ENCODE measurements around a stretch of chr11.

DNA sequence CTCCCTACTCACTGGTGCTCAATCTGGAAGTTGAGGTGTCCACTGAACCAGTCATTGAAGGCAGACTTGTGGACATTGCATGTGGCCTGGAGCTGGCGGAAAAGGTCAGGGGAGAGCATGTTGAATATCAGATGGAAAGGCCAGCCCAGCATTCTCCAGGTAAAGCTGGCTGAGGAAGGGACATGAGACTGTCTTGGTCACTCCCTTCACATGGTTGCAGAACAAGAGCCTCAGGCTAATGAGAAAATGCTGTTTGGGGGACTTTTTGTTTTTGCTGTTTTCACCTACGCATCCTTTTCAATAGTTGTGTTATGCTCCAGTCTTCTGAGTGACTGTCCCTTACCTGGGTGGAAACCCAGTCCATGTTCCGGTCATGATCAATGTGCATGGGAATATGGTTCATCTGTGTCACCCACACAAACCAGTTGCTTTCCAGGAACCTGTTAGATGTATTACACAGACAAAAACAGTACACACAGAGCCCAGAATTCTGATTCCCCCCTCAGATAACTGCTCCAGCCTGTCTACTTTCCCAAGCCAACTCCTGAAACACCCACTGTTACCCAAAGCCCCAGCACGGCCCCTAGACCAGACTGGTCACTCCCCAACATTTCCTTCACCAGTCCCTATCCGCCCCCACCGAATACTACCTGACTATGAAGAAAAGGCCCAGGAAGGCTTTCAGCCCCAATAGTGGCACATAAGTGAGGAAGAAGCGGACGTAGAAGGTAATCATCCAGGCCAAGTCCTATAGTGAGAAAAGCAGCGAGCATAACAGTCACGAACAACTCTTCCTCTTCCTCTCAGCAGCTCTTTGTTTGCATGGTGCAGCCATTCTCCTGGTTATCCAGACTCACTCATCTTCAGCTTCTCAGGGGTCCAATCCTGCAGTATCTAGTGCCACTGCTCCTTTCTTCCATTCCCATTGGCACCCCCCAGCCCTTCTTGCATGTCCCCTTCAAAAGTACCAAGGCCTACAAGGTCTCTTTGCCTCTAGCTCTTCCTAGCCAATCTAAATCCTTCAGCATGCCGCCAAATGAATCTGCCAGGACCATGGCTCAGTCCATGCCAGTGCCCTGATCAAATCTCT, 10.7 kb downstream of the FEN1 start:
- RRBS: no CpG with 5 or more reads among the region's 11 CpGs

DNA sequence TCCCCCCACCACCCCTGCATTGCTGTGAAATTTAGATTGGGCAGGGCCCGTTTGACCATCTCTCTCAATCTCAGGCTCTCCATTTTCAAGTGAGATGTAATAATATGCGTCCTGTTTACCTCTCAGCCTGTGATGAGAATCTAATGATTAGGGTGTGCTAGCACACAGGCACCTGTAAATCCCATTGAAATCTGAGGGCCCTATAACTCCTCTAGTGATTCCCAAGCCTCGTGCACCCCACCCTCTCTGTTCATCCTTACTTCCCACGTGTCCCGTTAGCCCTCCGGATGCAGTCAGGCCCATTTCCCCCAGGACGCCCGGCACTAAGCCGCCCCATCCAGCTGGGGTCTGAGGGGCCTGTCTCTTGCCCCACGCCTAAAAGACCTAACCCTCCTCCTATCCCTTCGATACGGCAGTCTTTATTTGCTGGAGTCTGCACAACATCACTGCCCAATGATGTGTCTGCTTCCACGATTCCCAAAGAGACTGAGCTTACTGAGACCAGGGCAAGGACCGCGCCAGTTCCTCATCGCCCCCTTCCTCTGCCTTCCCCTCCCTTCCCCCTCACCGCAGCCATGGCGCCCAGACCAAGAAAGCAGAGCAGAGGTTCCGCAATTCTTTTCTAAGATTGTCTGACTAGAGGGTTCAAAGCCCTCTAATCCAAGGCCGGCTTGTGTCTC, 1.1 kb upstream of the FADS2 start:
- RRBS: no CpG with 5 or more reads among the region's 20 CpGs

DNA sequence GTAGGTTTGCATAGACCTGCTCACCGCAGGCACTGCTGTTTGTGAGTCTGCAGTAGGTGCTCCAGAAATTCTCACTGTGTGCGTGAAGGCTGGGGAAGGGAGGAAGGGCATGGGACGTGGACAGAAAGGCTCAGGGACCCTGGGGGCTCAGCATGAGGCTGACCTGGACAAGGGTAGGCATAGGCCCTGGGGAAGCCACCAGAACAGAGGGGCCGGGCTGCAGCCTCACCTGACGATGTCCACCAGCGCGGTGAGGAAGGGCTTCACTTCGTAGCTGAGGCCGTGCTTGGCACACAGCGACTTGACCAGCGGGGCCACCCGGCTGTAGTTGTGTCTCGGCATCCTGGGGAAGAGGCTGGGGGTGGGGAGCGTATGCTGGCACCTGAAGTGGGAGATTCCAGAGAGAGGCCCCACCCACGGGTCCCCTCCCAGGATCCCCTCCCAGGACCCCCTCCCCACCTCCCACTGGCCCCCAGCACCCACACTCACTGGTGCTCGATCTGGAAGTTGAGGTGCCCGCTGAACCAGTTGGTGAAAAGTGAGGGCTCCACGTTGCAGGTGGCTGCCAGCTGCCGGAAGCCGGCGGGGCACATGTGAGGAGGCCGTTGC, 15.6 kb downstream of the FADS3 start:
- RRBS: no CpG with 5 or more reads among the region's 22 CpGs

DNA sequence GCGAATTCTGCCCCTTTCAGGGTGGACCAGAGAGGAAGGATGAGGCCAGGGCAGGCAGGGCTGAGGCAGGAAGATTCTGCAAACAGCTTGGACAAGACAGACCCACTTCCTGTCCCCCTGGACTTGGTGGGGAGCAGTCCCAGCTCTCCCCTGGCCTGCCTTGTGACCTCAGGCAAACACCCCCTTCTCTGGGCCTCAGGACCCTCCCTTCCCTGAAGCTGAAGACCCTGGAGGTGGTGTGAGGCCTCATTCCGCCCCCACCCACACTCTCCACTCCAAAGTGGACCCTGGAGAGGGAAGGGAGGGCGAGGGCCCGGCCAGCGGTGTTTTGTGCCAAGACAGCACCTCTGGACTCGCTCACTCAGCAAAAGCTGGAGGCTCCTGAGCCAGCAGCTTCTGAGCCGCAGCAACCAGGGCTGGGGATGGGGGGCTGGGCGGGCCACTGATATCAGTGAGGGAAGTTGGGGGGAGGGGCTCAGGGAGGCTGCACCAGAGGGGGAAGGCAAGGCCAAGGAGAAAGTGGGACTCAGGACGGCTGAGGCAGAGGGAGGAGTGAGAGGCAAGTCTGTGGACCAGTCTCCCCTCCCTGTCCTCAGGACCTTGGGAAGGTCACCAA, 8.5 kb downstream of the RAB3IL1 start:
- RRBS: no CpG with 5 or more reads among the region's 9 CpGs

DNA sequence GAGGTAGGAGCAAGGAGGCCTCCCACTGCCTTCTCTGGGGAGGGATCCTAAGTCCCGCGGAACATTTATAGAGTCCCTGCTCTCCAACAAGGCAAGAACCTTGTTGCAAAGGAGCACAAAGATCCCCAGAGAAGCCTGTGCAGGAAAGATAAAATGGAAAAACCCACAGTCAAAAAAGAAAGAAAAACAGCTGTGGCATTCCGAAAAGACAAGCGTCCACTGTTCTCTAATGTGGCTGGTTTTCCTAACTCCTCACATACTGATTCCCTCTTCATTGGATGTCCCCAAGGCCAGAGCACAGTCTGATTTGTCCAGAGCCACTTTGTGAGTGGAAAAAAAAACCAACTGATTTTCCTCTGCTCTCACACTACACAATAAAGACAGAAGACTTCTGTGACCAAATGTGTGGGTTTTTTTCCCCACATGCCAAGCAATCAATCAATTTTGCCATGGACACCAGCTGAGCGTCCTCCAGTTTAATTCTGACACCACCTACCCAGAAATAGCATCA, 62.0 kb upstream of the INCENP start:
- RRBS: no CpG with 5 or more reads among the region's 5 CpGs

GRCh38 chr11:62146450-62146951, 22.7 kb downstream of the INCENP start:
- RRBS: no CpG with 5 or more reads among the region's 34 CpGs

DNA sequence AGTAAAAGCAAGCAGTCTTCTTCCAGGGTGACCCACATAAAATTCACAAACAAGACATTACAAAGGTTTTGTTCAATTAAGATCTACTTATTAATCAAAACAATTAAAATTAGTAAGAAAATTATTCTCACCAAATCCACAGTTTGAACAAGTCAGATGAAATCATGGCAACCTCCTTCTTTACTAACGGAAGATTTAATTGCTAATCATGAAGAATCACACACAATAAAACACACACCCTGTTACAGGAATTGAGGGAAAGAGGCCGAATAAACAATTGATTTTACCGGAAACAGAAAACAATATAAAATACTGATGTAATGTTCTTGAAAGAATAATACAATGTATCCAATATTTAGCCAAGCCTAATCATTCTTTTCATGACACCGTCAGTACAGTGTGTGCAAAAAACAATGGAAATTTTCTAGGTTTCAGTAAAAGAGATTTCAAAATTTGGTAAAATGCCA, 23.4 kb downstream of the ASRGL1 start:
- RRBS: no CpG with 5 or more reads among the region's 4 CpGs

- RRBS: no CpG with 5 or more reads among the region's 11 CpGs
These were observed 43.3 kb downstream of the SCGB1A1 start for GRCh38 chr11:62462099-62462660.

DNA sequence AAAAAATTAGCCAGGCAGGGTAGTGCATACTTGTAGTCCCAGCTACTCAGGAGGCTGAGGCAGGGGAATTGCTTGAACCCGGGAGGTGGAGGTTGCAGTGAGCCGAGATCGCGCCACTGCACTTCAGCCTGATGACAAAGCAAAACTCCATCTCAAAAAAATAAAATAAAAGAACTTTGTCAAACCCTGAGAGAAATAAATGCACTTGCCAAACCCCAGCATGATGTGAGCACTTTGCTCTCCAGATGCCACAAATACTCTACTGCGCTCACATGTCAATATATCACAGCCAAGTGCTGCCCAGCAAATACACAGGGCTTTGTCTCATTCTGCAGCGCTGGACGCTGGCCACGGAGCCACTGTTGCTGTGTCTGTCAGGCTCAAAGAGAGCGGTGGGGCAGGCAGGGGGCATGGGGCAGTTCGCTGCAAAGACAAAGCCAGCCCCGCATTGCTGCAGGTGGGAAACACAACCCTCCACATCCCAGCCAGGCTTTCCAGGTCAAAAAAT, 45.1 kb downstream of the AHNAK start:
- RRBS: no CpG with 5 or more reads among the region's 11 CpGs

GRCh38 chr11:62515895-62516753, 30.5 kb downstream of the AHNAK start:
- RRBS: no CpG with 5 or more reads among the region's 10 CpGs

GRCh38 chr11:62519584-62519988, 27.0 kb downstream of the AHNAK start:
- RRBS: no CpG with 5 or more reads among the region's 8 CpGs

GRCh38 chr11:62539071-62539675, 7.4 kb downstream of the AHNAK start:
- RRBS: no CpG with 5 or more reads among the region's 9 CpGs

- RRBS: 11% methylated on average over 1 of the region's 24 CpGs
These were observed 5.9 kb downstream of the AHNAK start for GRCh38 chr11:62540422-62541428.

GRCh38 chr11:62546204-62546638, 385 bp downstream of the AHNAK start:
- RRBS: 2% methylated on average over 17 of the region's 40 CpGs

- RRBS: no CpG with 5 or more reads among the region's 7 CpGs
These were observed 1.3 kb upstream of the AHNAK start for GRCh38 chr11:62547778-62548335.

DNA sequence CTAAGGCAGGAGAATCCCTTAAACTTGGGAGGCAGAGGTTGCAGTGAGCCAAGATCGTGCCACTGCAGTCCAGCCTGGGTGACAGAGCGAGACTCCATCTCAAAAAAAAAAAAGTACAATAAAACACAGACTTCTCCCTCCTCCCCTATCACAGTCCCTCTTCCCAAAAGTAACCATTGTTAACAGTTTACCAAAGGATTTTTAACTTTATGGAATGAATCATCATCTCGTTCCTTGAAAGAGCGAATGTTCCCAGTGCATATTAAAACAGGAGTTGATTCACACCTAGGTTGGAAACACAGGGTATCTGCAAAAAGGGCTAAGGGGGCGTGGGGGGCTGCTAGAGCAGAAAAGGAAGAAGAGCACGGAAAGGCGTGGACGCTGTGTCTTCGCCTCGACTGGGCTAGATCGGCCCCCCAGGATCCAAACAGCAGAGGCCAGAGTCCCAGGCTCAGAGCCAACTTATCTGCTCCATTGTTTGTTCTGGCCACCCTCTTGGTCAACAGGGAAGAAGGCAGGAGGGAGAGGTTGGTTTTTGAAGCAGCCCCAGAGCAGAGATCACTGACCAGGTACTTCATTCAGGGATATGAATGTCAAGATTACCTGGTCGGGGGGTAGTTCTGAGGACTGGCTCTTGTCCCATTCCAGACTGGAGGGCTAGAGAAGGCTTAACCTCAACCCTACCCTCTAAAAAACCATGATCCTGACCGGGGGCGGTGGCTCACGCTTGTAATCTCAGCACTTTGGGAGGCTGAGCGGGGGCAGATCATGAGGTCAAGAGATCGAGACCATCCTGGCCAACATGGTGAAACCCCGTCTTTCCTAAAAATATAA, 2.2 kb upstream of the AHNAK start:
- RRBS: no CpG with 5 or more reads among the region's 18 CpGs

DNA sequence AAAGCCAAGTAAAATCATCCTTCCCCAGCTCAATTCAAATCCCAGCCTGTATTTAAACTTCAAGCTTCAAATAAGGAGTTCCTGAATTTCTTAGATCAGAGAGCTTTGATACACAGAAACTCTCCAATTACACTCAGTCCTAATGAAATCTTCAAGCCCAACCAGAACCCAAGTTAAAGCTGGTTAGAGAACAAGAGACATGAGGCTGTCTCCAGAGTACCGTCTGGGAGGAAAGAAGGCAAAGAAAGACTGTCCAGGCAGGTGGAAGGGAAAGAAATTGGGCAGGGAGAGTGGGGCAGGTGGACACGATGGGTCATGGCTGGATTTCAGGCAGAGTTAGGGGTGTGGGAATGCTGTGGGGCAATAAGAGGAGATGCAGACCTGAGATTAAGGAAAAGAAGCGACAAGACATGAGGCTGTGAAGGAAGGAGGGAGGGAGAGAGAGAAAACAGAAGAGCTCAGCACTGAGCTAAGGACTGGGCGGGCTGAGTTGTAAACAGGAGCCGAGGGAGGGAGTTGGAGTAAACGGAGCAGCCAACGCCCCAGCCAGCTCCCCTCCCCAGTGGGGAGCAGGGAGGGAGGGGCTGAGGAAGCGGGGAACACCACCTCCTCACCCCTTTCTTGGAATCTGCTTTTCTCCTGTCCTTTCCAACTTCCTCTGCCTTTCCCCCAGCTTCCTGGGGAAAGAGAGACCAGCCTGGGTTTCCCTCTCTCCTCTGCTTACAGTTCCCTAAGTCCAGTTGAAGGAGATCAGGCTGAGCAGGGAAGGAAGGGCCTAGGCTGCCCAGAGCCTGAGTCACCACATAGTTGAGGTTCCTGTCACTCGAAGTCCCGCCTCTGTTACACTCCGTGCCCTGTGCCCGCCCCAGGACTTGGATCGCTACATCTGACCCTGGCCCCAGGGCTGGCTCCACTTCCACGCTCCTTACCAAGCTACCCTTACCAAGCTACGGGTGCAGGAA, 6.5 kb upstream of the AHNAK start:
- RRBS: no CpG with 5 or more reads among the region's 15 CpGs

DNA sequence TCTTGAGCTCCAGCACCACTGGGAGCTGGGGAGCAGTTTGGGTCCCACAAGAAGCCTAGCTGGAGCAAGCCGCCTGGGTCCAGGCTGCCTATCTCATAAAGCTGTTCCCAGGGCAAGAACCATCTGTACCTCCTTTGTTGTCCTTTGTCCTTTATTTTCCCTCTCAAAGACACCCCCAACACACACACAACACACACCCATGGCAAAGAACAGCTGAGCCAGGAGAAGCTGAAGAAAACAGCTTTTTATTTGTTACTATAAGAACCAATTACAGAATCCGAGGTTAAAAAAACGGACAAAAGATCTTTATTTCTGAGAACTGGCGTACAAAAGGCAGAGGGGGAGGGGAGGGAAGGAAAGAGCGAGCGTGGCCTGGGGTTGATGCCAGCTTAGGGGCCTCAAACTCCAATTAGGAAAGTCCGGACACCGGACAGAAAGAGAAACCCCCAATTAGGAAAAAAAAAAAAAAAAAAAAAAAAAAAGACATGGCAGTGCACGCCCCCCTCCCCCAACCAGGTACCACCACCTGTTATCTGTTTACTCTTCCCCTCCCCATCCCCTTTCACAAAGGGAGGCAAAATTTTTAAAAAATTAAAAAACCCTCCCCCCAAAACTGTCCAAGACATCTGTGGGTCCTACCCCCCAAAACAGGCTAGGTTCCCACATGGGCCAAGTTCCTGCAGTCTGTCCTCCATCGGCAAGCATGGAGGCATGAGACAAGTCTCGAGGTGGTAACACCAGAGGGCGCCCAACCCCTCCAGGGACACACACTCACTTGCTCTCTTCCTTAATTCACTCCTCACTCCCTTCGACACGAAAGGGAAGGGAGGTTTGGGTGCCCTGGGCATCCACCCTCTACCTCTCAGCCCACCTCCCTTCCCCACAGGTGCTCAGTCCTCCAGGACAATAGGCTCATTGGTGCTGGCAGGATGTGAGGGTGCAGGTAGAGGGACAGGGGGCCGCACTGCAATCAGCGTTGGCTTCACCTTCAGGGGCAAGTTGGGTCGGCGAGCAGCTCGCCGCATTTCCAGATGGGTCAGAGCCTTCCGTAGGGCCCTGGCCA, 2.0 kb upstream of the TUT1 start:
- RRBS: no CpG with 5 or more reads among the region's 21 CpGs

DNA sequence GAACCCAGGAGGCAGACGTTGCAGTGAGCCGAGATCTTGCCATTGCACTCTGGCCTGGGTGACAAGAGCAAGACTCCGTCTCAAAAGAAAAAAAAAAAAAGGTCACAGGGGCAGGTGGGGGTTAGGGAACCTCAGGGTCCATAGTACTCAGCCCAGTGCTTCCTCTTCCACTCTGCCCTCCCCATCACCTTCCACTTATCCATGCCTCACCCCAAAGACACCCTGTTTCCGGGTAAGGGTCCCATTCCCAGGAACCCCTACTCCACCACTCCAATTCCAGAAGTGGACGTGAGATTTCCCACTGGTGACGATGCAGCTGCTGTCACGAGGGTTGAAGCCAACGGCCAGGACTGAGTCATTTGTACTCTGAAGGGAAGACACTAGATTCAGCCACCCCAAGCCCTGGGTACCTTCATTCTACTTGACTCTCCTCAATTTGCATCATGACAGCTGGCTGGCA, 5.1 kb downstream of the EML3 start:
- RRBS: no CpG with 5 or more reads among the region's 8 CpGs

DNA sequence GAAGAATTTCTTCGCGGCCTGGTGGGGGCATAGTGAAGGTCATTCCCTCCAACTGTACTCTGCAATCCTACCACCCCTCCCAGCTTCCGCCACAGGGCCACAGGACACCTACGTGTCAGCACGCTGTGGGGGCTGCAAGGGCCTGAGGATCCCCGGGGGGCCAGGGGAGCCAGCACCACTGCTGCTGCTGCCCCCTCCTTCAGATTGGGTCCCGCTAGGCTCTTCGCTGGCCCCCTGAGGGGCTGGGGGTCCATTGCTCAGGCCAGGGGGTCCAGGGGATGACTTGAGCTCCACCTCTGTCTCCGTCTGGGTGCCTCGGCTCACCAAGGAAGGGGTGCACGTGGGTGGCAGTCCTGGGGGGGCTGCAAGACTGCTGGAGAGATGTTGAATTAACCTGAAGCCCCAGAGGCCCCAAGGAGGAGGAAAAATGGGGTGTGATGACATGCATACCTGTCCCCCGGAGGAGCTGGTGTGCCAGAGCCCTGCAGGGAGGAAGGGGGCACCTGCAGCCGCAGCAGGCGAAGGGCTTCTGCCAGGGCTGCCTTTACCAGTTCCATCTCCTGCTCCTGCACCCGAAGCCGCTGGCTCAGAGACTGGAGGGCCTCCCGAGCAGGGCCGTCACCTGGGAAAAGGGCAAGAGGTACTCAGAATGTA, 1.5 kb downstream of the EML3 start:
- RRBS: no CpG with 5 or more reads among the region's 18 CpGs

Data from skeletal muscle cell (primary cell).